Myometrial cell (primary cell): ENCODE measurements around a stretch of chr14.

DNA sequence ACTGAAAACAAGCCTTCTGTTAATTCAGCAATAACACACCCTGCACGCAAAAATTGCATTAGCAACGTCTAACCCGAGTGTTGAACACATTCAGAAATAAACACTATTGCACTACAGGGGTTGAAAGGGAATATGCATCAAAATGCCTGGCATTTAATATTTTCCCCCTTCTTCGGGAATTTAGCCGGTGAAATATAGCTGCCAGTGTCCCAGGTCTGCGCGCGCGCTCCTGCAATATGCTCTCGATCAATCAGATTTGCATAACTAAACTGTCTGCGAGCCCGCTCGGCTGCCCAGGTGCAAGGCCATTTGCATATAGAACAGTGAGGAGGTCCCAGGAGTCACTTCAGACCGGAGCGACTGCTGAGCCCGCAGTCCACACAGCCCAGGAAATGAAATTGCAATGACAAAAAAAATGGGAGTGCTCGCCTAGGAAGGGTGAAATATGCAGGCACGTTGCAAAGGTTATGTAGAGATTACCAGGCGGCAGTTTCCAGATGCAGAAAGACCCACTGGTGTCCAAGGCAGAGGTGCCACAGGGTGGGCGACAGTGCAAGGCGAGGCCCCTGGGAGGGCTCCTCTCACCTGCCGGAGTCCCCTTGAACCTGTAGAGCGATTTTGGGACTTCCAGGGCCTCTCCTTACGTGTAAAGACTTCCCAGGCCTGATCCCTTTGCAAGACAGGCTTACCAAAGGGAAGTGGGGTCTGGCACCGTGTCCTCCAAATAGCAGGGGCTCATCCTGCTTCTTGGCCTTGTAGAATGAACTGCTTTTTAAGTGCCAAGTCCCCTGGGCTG is 228.6 kb downstream of the VRK1 start:
- RAMPAGE, long total RNA: no peak

DNA sequence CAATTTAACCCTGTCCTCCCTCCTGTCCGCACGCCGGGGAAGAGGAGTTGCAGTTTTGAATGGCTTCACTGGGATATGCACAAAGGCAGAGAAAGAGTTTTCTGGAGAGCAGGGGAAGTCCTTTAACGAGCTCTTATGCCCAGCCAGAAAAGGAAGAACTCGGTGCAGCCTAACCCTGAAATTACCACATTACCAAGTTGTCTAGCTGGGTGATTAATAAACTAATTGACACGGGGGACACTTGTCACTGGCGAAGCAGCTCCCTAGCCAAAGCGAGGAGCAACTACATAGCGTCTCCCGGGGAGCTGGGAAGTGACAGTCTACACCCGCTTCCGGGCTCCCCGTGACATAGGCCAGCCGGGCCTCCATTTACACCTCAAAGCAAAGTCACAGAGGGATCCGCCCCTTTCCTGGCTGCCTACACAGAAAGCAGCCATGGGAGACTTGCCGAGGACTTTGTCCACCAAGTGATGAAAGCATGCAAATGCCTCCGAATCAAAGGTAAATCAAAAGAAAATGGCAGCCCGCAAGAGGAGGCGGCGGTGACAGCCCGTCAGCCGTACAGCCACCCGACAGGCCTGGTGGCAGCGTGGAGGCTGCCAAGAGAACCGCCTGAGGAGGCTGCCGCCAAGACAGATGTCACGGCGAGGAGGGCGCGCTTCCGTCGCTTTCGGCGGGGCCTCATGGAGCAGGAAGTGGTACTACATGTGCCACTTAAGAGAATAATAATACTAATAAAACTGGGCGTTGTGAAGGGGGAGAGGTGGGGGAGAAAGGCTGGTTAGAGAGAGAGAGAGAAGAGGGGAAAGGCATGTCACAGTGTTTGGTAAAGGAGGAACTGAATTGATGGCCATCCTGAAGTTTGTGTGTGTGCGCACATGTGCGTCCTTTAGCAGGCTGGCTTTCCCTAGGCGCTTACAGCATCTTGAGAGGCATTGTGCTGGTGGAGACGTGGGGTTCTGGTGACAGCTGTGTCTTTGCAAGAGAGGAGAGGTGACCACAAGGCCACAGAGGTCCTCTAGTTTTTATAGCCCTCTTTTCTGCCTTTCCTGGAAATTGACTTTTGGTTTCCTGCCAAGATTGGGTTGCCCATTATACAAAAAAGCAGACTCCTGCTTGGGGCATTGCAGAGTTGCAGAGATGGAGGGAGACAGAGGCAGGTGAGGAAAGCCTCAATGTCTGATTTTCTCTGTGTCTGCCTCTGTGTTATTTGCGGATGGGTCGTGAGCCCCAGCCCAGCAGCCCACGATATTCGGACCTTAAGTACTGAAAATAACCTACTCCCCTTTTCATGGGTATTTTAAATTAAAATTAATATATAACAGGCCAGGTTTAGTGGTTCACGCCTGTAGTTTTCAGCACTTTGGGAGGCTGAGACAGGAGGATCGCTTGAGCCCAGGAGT is 661.7 kb downstream of the VRK1 start:
- RAMPAGE, long total RNA: no peak

- RAMPAGE, long total RNA: no peak
These were observed 909.7 kb downstream of the VRK1 start for GRCh38 chr14:97706968-97707203.

DNA sequence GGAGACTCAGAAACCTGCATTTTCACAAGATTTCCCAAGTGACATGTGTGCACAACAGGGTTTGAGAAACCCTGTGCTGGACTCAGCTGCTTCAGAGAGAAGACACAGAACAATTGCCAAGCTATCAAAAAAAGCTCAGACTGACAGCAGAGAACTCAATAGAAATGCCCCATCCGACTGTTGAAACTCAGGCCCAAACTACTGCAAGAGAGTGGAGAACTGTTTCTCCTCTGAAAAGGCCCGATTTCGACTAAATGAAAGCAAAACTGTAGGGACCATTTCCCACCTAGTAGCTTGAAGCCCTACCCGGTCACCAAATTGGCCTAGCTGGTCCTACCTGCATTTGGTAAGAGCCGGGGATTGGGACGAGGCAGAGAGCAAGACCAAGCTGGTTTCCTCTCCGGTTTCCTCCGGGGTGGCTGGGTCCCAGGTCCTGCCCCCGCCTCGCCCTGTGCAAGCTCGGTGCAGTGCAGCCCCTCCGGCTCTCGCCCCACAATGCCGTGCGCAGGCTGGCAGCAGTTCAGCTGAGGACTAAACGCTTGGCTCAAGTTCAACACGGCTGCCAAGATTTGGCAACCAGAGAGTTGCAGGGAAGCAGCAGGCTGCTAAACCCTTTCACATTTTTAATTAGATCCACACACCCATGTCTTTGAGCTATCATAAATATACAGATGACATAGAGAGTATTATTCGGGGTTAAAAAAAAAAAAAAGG is 1180.6 kb downstream of the VRK1 start:
- RAMPAGE, long total RNA: no peak

DNA sequence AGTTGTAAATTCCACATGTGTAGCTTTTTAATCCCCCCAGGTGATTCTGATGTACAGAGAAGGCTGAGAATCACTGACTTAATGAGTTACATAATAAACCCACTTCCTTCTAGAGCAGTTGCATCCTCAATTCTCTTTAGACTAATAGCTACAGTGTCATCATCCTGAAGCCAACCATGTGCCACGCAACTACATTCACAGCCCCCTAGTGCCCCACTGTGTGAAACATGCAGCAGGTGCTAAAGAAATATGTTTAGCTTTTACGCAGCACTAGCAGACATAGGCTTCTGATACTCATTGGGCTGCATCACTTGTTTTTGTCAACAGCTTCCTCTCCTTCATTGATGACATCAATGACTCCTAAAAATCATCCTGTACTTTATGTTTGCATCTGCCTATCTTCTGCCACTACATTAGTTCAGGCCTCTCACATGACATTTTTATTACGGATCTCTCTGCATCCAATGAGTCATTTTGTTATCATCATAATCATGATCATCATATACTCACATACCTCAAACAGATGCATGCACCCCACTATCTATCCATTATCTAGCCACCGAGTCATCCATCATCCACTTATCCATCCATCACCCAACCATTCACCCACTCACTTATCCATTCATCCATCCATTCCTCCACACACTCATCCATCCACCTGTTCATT is 1168.1 kb downstream of the BCL11B start:
- RAMPAGE, long total RNA: no peak

DNA sequence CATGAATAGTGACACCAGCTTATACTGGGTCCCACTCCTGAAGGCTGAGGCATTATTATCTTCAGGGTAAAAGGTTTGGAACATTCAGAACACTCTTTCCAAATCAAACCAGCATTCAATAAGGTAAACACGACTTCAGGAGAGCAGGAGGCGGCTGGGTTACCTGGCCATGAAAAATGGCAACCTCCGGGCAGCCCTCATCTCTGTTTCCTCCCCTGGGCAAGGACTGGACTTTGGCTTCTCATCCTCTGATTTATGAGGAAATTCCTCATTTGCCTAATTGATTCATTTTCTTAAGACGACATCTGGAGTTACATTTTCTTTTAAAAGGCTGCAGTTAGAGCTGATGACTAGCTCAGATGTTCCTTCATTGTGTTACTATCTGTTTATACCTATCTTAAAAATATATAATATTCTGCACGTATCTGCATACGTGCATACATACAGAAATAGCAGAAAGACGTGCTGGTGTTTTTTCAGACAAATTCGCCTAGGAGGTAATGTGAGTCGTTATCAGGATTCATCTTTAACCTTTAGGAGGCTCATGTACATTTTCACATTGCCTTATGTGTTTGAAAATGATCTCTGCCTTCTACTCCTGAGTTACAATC is 1133.8 kb downstream of the BCL11B start:
- RAMPAGE, long total RNA: no peak

- RAMPAGE, long total RNA: no peak
These were observed 1098.6 kb downstream of the BCL11B start for GRCh38 chr14:98173263-98173895.

GRCh38 chr14:98189405-98190042 is 1082.5 kb downstream of the BCL11B start:
- RAMPAGE, long total RNA: no peak

GRCh38 chr14:99217416-99218007 is 54.5 kb downstream of the BCL11B start:
- RAMPAGE, long total RNA: no peak

DNA sequence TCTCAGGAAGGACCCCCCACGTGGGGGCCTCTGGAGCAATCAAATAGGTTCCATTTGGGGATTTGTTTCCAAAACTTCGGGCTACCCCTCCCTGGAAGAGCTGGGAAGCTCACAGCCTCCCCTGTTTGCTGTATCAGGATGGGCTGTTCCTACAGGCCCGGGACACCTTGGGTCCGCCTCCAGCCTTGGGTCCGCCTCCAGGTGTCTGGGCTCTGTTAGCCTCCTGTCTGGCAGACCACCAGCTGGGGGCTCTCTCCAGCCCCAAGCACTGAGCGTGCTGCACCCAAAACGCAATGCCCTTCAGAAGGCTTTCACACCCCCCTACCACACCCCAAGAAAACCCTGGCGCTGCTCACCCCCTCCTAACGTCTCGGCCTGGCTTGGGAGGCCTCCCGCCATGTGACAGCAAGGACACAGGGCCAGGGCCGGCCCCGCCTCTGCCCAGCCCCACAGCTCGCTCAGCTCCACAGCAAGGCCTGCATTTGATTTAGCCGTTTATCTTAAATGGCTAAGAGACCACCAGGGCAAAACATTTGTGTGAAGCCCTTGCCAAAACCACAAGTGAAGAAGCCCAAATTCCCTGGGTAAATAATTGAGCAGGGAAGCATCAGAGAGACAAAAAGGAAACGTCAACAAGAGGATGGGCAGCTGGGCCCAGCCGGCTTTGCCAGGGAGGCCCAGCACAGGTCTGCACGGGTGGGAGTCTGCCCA is 40.0 kb downstream of the BCL11B start:
- RAMPAGE, long total RNA: no peak

GRCh38 chr14:99243264-99243939 is 28.6 kb downstream of the BCL11B start:
- RAMPAGE, long total RNA: no peak

DNA sequence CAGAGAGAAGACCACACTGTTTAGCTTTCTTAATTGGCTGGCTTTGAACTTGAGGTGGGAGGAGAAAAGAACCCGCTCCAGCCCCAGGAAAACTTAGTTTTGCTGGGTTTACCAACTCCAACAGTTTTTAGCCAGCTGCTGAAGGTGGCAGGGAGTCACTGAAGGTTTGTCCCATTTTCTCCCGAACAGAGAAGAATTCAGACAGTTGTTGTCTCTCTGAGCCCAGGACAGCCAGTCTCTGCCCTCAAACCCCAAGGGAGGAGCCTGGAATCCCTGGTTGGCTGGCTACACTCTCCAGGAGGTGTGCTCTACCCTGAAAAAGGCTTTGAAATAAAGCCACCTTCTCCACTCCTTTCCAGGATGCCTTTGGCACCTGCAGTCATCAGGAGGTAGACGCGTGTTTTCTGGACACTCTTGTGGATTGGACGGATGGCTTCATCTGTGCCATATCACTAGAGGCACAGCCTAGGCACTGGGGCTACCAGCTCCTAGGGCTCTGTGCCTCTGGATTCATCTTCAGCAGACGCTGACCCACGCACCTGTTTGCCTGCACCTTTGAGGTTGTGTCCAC is 24.6 kb downstream of the BCL11B start:
- RAMPAGE, long total RNA: no peak

- RAMPAGE, long total RNA: no peak
These were observed 18.7 kb downstream of the BCL11B start for GRCh38 chr14:99253158-99253790.

- RAMPAGE, long total RNA: no peak
These were observed 5.5 kb downstream of the BCL11B start for GRCh38 chr14:99266078-99267268.

DNA sequence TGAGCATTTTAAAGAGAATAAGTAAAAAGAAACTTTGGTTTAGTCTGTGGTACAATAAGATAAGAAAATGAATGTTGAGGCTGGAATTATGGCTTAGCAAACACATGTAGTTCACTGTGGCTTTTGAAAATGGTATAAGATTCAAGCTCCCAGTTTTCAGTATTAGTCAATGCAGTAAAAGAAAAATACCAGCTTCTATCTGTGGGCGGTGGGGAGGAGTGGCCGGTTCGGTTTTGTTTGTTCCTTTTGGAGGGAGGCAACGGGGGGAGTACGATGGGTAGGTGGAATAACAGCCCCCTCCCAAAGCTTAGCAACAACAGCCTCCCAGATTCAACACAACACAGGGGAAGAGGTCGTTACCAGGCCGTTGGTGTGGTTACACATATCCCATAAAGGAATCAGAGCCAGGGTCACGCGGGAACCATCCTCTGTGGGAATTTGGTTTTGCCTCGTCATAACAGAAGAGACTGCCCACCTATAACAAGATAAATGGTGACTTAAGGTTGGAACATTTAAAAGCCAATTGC is 68.0 kb downstream of the SETD3 start:
- RAMPAGE, long total RNA: no peak

- RAMPAGE, long total RNA: no peak
These were observed 2.1 kb downstream of the SETD3 start for GRCh38 chr14:99478570-99478993.

DNA sequence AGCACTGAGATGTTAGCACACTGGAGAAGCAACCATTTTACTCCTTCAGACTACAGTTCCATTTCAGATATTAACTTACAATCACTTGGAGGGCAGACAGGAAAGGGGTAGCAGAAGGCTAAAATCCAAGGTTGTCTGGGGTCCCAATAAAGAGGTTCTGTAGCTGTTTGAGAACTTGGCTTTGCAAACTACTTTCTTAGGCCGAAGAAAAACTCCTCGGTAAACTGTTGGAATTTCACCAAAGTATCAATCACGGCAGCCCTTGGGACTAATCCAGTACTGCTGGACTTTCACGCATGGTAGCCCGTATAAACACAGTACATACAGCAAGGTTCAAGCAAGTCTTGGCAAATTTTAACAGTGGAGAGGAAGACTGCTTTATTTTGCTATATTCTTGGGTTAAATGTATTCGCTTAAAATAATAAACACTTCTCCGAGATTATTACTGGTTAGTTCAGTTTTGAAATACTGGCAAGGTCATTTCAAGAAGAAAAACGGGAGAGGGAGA is 1.5 kb downstream of the SETD3 start:
- RAMPAGE, long total RNA: no peak

DNA sequence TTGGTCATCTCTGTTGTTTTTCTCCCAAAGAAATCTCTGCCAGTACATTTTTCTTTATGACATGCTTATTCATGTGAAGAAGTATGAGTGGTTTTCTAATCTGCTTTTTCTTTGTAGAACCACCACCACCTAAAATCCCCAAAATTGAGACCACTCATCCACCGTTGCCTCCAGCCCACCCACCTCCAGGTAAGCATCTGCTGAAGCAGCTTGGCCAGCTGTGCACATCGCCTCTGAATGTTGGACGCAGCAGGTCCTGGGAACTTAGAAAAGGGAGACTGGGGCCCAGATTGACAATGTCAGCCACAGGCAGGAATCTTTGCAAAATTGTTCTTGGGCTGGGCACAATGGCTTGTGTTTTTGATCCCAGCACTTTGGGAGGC is 25.7 kb downstream of the CCNK start:
- RAMPAGE, long total RNA: no peak

- RAMPAGE, long total RNA: no peak
These were observed 32.5 kb downstream of the CCNK start for GRCh38 chr14:99513471-99514250.

DNA sequence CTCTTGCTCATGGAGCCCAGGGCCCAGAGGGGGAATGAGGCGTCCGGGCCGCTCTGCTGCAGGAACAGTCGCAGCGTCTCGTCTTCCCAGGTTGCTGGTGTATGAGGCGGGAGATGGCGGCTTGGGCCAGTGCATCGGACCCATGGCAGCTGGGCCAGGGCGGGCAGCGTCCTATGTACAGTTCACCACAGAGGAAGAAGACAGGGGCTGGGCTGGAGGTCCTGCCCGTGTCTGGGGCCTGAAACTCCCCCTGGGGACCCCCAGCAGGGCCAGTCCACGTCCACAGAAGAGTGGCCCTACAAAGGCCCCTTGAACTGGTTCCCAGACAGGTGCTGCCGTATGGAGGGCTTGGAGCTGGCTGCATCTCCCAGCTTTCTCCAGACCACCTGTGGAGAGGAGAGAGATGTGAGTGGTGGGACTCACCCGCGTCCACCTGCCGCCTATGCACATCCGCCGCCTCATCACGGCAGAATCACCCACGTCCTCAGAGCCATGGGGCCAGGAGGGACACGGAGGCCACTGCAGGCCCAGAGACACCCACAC is 33.8 kb downstream of the CCNK start:
- RAMPAGE, long total RNA: no peak